SK-N-DZ (cell line): ENCODE measurements around the gene UNC5B.

DNA sequence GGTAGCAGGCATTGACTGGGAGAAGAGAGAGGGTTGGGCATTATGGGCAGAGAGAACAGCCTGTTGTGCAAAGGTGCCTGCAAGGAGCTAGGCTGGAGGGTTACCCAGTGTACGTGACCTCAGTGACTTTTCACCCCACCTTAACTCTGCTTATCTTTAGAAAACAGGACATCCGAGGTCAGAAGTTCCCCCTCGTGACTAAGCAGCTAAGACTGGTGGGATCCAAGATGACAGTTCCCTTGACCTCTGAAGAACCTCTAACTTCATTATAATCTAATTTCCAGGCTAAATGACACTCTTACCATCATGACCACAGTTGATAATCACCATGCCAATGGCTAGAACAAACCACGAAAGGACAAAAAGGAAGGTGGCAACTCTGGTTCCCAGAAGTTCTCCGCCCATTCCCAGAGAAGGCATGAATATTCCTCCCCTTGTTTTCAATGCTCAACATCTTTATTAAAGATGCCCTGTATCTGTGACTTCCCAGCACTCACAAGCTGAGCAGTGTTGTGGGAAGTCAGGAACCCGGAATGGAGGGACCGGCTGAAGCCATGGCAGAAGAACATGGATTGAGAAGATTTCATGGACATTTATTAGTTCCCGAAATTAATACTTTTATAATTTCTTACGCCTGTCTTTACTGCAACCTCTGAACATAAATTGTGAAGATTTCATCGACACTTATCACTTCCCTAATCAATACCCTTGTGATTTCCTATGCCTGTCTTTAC, 4.9 kb upstream of the ADAMTS14 start:
RAMPAGE:
- cytosol, long total RNA = no peak
- nucleus, long total RNA = no peak

RAMPAGE:
- cytosol, long total RNA = no peak
- nucleus, long total RNA = no peak
Measured at GRCh38 chr10:70753871-70754385, 31.2 kb downstream of the TBATA start.

GRCh38 chr10:71005492-71006053, 117.2 kb upstream of the PCBD1 start:
RAMPAGE:
- cytosol, long total RNA = no peak
- nucleus, long total RNA = no peak

RAMPAGE:
- cytosol, long total RNA = no peak
- nucleus, long total RNA = no peak
Measured at GRCh38 chr10:71013988-71014442, 125.7 kb upstream of the PCBD1 start.

DNA sequence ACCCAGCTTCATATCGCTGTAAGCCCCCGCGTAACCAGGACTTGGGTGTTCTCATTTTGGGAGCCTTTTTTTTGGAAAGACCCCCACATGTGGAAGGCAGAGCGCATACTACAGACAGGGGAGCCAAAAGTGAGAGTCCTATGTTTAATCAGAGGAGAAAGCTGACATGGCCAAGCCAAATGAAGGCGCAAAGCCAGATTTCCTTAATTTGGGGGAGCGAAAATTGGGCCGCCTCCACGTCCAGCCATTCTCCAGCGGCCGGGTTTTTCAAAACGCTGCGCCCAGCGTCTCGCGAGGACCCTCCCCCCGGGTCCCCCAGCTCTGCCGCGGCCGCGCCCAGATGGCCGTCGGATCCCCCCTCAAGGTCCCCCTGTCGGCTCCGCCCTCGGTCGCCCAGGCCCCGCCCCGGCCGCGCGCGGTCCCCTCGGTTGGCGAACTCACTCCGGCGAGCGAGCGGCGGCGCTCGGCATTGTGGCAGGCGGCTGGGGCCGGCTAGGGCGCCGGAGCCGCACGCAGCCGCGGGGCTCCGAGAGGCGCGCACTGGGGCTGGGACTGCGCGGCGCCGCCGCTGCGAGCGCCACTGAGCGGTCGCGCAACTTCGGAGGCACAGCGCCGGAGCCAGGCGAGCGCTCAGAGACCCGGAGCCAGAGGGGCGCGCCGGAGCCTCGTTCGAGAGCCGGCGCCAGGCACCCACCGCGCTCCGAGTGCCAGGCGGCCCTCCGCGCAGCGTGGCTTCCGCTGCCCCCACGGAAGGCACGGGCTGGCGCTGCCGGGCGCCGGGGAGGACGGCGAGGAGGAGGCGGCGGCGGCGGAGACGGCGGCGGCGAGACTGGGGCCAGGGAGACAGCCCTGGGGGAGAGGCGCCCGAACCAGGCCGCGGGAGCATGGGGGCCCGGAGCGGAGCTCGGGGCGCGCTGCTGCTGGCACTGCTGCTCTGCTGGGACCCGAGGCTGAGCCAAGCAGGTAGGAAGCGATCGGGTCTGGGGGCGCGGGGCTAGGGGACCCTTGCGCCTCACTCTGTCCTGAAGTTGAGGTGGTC, at the start of gene UNC5B:
Gene UNC5B (plus strand): TSS at position 469 of the 1,039 bp plus-strand sequence.
RAMPAGE:
- cytosol, long total RNA = no peak
- nucleus, long total RNA = no peak

GRCh38 chr10:71246194-71246703, 33.9 kb downstream of the UNC5B start:
RAMPAGE:
- cytosol, long total RNA = no peak
- nucleus, long total RNA = no peak

DNA sequence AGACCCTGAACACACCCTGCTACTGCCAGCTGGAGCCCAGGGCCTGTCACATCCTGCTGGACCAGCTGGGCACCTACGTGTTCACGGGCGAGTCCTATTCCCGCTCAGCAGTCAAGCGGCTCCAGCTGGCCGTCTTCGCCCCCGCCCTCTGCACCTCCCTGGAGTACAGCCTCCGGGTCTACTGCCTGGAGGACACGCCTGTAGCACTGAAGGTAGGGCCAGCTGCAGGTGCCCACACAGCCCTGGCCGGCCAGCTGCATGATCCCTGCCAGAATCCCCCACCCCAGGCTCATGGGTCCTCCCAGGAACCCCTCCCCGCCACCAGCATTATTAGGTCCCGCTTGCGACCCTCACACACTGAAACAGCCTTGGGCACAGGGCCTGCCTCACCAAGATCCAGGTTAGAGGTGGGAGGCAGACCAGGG, 25.3 kb upstream of the SLC29A3 start:
RAMPAGE:
- cytosol, long total RNA = no peak
- nucleus, long total RNA = no peak

DNA sequence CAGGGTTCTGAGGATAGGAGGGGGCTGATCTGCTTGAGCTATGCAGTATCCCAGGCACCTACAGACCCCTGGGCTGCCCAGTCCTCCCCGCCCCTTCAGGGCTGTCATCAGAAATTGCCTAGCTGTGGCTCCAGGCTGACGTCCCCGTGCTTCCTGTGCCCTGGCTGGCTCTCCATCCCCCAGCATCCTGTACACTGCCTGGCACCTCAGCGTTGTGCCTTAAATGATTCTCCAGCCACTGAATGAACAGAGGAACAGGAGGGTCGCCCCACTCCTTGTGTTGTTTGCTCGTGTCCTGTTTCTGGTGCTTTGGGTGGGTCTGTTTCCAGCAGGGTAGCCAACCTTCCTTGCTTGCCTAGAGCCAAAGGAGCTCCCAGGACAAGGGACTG, 38.4 kb upstream of the CDH23 start:
RAMPAGE:
- cytosol, long total RNA = no peak
- nucleus, long total RNA = no peak

DNA sequence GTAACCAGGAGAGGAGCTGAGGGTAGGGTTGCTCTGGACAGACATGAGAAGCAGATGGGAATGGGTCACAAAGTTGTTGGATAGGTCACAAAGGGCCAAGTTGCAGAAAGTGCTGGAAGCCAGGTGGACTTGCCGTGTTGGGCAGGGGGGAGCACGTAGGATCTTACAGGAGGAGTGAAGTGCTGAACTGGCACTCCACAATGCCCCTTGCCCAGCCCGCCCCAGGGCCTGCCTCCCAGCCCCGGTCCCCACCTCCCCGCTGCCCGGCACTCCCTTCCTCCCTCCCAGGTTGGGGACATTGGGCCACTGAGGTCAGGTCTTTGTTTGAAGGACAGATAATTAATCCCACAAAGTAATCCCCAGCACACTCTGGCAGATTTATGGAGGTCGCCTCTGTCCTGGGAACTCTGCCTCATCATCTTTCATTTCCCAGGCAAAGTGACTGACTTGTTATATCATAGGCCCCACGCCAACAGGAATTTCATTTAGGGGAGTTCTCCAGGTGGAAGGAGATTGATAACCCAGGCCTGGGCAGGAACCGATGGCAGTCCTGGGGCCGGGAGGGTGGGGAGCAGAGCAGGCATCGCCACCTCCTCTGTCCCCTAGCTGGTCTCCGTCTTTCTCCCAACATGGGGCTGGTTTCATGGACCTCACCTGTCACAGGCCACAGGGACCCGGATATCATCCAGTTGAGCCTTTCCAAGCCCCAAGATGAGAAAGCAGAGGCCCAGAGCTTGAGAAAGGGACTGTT, 122.8 kb downstream of the C10orf105 start:
RAMPAGE:
- cytosol, long total RNA = no peak
- nucleus, long total RNA = no peak

DNA sequence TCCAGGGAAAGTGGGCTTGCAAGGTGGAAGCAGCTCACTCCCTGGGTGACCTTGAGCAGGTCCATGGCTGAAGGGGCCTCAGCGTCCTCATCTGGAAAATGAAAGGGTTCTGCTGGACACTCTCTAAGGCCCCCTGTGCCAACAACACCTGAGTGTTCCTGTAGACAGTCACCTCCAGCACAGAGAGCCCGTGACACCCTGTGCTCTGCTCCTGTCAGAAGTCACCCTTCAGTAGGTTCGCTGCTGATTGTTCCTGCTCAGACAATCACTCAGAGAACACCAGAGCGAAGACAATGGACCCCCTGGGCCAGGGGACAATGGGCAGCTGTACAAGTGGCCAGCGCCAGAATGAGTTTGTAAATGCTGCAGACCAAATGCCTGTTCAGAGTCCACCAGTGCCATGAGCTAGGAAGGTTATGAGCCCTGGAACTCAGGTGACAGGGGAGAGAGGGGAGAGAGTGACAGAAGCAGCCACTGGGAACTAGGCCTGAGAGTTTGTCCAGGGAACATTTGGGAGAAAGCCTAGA, 60.6 kb downstream of the C10orf105 start:
RAMPAGE:
- cytosol, long total RNA = no peak
- nucleus, long total RNA = no peak

DNA sequence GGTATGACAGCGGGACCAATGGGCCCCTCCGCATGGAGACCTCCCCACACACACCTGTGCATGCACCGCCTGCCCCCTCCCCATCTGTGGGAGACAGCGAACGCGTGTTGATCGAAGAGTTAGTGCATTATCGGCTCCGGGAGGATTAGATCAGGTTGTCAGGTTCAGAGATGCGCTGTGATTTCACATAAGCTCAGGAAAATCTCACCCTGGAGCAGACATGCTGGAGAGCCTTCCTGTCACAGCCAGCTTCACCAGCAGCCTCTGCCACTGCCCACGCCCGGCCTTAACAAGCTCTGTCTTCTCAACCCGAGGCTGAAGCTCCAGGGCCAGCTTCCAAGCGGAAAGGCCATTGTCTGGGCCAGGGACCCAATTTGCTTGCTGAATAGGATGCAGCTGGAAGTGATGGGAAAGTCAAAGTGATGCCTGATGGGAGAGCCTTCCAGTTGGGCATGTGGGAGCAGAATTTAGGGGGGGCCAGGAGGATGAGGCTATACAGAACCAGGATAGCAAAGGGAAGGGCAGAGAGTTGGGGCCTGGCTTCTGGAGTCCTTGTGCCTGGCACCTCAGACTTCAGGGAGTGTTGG, 36.3 kb downstream of the C10orf105 start:
RAMPAGE:
- cytosol, long total RNA = no peak
- nucleus, long total RNA = no peak

DNA sequence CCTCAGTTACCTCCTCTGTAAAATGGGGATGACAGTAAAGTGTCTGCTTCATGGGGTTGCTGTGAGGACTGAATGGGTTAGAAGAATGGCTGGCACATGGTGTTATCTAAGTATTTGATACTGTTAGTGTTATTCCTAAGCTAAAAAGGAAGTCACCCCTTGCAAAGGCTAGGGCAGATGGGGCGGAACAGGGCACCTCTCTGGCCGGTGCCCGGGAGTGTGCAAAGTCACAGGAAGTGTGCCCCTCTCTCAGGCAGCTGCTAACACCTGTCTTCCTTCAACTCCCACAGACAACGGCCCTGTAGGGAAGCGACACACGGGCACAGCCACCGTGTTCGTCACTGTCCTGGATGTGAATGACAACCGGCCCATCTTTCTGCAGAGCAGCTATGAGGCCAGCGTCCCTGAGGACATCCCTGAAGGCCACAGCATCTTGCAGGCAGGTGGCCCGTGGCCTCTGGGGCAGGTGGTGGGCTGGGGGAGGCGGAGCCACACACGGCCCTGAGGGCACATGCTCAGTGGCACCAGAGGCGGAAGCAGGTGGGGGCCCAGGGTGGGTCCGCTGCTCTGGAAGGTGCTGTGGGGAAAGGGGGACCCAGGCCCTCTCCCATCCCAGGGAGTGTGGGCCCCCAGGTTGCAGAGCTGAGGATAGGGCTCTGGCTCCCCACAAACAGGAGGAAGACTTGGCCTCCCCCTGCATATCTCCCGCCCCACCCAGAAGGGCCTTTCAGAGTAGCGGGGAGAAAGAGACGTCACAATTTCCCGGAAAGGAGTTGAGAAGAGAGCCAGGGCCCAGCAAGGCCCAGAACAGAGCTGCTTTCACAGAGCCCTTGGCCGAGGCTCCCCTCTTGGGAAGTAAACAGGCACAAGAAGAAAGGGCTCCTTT, 7.0 kb downstream of the C10orf105 start:
RAMPAGE:
- cytosol, long total RNA = no peak
- nucleus, long total RNA = no peak

RAMPAGE:
- cytosol, long total RNA = no peak
- nucleus, long total RNA = no peak
Measured at GRCh38 chr10:71727191-71727713, 7.7 kb upstream of the C10orf105 start.

DNA sequence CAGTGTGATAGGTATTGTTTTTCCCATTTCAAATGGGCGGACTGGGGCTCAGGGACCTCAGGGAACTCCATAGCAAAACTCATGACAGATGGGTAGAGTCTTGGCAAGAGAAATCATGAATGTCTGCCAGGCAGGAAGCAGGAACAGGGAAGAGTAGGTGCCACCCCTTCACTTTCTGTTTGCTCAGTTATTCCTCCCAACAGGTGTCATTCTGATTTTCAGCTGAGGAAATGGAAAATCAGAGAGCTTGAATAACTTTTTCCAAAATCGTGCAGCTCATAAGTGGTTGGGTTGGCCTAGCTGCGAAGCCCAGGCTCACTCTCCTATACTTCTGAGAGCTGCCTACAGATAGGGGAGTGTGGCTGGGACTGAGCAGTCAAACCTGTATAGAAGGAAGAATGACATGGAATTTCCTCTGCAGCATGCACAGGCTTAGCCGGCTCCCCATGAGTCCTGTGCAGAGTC, 17.6 kb upstream of the C10orf105 start:
RAMPAGE:
- cytosol, long total RNA = no peak
- nucleus, long total RNA = no peak

DNA sequence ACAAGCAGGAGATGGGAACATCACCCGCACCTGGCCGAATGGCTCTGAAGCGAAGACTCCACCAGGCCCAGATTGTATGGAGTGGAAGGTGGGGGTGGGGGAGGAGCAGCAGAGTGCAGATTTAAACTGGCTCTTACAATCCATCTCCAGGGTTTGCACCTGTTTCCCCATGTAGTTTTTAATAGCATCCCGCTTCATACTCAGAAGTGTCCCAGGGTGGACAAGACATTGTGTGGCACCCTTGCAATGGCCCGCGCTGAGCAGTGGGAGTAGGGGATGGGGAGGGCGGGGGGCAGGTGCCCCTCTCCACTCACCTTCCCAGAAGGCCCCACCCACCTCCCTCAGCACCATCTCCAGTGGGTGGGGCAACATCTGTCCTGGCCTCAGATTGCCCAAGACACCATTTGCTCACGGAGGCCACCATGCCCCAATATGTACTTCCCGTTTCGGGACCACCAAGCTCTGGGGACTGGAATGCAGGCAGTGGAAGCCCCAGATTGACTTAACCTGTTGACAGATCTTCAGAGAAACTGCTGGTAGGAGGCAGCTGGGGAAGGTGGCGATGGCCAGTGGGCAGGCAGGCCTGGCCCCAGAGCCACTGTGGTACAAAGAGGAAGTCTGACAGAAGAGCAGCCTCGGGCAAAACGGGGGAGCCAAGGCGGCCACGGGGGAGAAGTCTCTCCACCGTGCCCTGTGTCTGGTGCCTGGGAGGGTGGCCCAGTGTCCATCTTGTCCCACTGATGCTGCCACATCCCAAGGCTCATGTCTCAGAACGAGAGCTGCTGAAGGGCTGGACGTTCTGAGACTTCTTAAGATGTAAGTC, 22.9 kb downstream of the VSIR start:
RAMPAGE:
- cytosol, long total RNA = no peak
- nucleus, long total RNA = no peak

DNA sequence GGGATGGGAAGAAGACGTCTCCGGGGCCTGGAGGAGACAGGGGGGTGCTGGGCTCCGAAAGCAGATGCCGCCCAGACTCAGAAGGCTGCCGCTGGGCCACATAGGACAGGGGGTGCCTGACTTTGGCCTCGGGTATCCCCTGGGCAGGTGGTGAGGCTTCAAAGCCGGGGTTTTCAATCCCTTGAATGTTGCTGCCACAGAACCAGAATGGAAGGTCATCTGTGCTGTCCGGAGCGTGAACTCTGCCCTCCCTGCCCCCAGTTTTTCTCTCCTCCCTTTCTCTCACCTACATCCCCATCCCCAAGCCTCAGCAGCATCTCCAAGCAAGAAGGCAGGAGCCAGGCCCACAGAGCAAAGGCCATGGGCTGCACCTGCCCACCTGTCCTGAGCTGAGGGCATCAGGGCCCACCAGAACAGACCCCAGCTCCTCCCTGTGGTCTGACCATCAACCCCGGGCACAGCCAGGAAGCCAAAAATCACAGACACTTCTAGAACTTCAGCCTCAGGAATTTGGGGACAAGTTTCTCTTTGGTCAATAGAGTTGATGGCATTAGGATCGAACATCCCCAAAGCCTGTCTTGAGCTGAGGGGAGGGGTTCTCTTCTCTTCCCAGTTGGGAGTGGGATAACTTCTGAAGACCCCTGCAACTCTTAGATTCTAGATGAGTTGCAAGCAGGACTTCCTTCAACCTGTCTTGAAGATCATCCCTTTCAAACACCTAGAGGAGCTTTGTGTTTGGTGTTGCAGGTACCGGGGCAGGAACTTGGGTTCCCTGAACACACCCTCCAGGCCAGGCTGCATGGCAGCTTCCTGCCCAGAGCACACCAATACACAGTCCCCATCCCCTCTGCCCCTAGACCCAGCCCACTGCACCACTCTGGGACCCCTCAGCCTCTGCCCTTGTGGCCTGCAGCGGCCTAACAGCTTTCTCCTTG, 21.4 kb downstream of the VSIR start:
RAMPAGE:
- cytosol, long total RNA = no peak
- nucleus, long total RNA = no peak

DNA sequence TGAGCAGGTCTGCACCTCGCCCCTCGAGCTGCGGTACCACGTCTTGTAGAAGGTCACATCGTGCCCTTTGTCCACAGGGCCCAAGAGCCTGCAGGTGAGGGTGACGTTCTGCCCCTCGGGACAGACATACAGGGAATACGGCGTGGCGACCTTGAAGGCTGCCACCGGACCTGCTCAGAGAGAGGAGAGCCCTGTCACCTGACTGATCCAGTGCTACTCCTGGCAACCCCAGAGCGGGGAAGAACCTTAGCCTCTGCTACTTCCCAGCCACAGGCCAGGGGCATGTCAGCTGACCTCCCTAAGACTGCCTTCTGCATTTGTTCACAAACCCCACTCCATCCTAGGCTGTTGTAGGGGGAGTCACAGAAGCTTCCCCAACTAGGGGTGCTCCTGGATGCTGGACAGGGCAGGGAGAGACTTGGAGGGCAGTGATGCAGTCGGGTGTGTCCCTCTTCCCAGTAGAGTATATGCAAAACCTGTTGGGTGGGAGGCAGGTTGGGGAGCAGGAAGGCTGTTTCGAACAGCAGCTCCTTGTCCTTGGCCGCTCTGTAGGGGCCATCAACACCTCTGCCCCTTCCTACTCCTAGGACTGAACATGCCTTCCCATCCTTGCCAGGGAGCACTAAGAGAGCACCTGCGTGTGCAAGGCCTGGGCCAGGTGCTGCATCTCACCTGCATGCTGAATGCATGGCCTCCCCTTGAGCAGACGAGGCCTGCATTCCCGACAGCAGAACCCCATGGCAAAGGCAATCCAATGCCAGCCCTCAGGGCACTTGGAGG, 11.3 kb downstream of the VSIR start:
RAMPAGE:
- cytosol, long total RNA = no peak
- nucleus, long total RNA = no peak

DNA sequence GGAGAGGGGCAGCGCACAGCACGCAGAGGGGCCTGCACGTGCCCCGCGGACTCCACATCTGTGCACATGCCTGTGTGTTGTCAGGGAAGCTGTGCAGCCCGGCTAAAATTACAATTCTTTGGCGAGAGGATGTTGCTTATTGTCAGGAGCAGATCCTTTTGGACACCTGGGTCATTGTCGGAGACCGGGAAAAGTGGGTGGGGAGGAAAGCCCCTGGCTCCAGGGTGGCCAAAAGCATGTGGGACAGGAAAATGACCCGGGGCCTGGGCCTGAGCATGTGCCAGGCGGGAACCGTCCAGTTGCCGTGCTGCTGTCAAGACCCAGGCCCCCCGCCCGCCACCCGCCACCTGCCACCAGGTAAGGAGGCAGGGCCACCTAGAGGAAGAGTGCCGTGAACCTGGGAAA, 7.3 kb downstream of the VSIR start:
RAMPAGE:
- cytosol, long total RNA = no peak
- nucleus, long total RNA = no peak

DNA sequence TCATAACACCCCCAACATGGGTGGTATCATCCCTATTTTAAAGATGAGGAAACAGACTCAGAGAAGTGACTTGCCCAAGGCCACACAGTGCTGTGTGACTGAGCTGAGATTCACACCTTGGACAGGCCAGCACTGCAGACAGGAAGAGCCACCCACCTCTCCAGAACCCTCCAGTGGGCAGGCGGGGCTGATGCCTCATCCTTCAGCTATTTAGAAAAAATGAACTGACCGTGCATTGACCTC, 6.7 kb downstream of the VSIR start:
RAMPAGE:
- cytosol, long total RNA = no peak
- nucleus, long total RNA = no peak

RAMPAGE:
- cytosol, long total RNA = no peak
- nucleus, long total RNA = no peak
Measured at GRCh38 chr10:71806798-71807195, 33.5 kb upstream of the VSIR start.